AG10803 (cell line): ENCODE measurements around a stretch of chr18.

GRCh38 chr18:48222041-48222645 is 187.0 kb downstream of the ZBTB7C start:
- RRBS, result no CpG with 5 or more reads among the region's 6 CpGs

DNA sequence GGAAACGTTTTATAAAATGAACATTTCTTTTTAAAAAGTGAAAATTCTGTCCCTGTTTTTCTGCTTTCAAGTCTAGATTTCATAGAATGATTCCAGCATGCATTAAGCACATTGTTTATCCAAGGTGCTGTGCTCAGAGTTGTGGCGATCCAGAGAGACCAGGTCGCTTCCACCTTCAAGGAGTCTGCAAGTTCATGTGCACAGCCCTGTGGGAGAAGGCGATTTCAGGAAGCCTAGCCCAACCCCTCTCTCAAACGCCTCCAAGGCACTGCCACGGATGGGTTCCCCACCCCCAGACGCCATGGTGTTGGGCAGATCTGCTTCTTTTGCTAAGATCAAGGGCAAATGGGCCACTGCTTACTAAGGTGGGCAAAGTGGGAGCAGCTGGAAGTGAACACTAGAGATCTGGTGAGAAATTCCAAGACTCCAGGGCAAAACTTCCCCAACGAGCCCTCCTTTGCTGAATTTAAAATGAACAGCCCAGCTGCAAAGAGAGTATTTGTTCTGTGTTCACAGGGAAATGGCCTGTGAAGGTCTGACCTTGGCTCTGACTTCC is 45.0 kb upstream of the ZBTB7C start:
- RRBS, result no CpG with 5 or more reads among the region's 8 CpGs

- RRBS, result 70% methylated on average over 4 of the region's 24 CpGs
These were observed 53.9 kb downstream of the CTIF start for GRCh38 chr18:48592444-48593382.

DNA sequence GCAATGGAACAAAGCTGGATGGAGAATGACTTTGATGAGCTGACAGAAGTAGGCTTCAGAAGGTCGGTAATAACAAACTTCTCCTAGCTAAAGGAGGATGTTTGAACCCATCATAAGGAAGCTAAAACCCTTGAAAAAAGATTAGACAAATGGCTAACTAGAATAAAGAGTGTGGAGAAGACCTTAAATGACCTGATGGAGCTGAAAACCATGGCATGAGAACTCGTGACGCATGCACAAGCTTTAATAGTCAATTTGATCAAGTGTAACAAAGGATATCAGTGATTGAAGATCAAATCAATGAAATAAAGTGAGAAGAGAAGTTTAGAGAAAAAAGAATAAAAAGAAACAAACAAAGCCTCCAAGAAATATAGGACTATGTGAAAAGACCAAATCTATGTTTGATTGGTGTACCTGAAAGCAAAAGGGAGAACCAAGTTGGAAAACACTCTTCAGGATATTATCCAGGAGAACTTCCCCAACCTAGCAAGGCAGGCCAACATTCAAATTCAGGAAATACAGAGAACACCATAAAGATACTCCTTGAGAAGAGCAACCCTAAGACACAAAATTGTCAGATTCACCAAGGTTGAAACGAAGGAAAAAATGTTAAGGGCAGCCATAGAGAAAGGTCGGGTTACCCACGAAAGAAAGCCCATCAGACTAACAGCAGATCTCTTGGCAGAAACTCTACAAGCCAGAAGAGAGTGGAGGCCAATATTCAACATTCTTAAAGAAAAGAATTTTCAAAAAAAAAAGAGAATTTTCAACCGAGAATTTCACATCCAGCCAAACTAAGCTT is 111.5 kb downstream of the CTIF start:
- RRBS, result no CpG with 5 or more reads among the region's 7 CpGs

GRCh38 chr18:48687735-48688074 is 148.9 kb downstream of the CTIF start:
- RRBS, result no CpG with 5 or more reads among the region's 5 CpGs

DNA sequence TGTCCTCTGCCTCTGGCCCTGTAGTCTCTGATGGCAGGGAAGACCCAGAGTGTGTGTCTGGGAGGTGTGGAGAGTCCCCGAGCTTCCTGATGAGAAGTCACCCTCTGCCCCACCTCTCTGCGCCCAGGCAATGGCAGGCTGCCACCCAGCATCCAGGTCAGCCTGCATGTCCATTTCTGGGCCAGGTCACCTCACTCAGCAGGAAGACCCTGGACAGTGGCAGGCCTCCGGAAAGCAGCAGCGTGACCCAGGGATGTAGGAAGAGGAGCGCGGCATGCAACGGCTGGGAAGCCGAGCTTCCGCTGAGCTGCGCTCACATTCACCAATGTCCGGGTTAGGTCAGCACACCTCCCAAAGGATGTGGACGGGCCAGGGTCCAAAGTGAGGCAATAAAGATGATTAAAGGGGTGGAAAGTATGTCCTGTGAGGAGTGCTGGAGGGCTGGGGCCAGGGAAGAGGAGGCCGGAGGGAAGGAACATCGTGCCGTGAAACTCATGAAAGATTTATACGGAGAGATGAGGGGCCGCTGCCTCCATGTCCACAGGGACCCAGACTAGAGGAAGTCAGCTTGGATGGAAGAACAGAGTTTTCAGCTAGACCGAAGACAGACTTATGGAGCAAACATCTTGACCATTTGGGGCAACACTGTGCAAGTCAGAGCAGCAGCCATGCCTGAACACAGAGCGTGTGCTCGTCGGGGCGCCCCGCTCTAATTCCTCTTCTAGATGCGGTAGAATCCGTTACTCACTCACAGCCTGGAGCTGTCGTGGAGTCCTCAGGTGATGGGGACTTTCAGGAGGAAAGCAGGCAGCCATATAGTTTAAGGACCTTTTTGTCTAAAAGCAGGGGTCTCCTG is 174.6 kb downstream of the CTIF start:
- RRBS, result 98% methylated on average over 5 of the region's 26 CpGs

GRCh38 chr18:48728323-48729057 is 189.7 kb downstream of the CTIF start:
- RRBS, result no CpG with 5 or more reads among the region's 7 CpGs

DNA sequence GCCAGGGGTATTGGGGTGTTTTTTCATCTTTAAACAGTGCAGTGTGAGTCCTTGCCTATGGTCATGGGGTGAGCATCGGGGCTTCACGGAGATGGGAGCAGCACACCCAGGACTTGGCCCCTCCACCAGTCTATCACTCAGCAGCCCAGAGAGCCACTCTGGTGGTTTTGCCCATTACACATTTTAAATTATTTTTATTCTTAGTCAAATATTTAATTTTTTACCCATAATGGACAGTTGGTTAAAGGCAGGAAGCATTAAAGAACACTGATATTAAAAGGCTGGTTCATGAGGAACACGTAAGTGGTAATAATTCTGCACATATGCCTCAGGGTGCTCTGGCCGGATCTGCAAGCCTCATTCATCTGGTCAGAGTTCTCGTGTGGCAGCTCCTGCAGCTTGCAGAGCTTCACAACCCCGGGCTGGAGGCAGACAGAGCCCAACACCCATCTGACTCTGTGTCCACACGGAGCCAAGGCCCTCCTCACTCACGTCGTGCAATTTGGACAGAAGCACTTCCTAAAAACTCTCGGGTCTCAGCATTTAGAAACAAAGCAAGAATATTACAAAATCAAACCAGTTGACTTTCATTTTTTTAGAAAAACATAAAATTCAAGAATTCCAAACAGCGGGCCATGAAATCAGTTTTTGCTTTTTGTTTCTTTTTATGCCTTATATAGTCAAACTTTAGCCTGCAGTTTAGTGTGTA is 204.1 kb downstream of the CTIF start:
- RRBS, result 3% methylated on average over 2 of the region's 11 CpGs

- RRBS, result no CpG with 5 or more reads among the region's 7 CpGs
These were observed 189.7 kb downstream of the SMAD7 start for GRCh38 chr18:48761004-48761453.

GRCh38 chr18:48802819-48803489 is 147.8 kb downstream of the SMAD7 start:
- RRBS, result no CpG with 5 or more reads among the region's 7 CpGs

DNA sequence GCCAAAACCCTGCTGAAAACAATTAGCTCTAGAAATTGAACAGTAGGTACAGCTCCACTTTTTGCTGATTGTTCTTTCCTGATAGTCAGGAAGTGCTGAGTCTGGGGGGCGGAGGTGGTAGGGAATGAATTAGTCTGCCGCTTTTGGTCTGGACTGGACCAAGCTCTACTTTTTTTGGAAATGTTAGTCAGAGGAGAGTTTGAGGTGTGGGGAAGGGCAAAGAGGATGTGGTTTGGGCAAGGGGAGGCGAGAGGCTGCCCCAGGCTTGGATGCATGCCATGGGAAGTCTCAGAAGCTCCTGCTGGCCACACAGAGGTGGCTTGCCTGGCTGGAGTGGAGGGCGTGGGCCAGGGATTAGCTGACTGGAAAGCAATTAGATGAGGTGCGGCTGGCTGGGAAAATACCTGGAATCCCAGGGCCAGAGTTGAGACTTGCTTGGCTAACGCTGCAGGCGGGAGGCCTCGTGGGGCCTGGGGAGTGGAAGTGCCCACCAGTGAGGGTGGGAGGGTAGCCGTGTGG is 117.9 kb downstream of the SMAD7 start:
- RRBS, result no CpG with 5 or more reads among the region's 9 CpGs

GRCh38 chr18:48833837-48834370 is 116.9 kb downstream of the SMAD7 start:
- RRBS, result no CpG with 5 or more reads among the region's 11 CpGs

- RRBS, result no CpG with 5 or more reads among the region's 4 CpGs
These were observed 110.3 kb downstream of the SMAD7 start for GRCh38 chr18:48840365-48840950.

GRCh38 chr18:48842439-48842991 is 108.2 kb downstream of the SMAD7 start:
- RRBS, result no CpG with 5 or more reads among the region's 11 CpGs

- RRBS, result 4% methylated on average over 6 of the region's 19 CpGs
These were observed 28.0 kb downstream of the SMAD7 start for GRCh38 chr18:48922519-48923322.

DNA sequence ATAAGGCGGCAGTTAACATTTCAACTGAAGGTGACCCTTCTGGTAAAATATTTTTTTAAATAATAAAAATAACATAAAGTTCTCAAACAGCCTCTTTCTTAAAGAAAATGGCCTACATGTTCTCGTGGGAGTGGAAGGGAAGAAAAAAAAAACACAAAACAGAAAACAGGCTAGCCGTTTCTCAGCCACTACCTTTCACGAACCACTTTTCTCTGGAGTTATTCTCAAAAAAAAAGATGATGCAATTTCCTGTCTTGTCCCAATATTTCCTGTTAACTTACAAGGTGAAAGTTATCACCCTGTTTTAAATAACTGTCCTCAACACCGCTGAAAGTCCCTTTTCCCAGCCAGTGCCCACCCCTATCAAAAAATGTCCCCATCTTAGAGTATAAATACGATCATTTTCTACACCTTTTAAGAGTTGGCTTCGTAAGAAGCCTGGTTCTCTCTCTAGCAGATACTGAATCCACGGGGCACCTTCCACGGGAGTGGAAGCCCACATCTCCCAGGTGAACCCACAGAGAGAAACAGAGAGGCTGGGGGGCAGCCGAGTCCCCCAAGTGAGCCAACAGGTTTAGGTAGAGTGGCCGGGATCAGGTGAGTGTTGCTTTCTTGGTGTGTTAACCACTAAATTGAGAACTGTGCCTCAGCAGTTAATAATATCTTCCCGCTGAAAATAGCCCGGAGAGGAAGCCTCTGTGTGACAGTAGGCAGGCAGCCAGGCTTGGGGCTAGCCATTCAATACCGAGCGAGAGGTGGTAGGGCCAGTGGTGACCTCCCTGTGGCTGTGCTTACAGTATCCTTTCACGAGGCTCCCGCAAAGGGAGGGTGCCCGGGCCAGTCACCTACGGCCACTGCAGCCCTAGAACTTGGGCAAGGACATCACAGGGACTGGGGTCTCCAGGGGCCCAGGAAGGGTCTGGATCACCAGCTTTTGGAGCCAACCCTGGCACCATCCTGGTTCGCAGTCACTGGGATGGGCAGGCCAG is 15.8 kb downstream of the SMAD7 start:
- RRBS, result 60% methylated on average over 2 of the region's 20 CpGs

GRCh38 chr18:48974675-48975171 is 24.0 kb upstream of the SMAD7 start:
- RRBS, result no CpG with 5 or more reads among the region's 21 CpGs

GRCh38 chr18:48979903-48980559 is 29.3 kb upstream of the SMAD7 start:
- RRBS, result no CpG with 5 or more reads among the region's 9 CpGs

- RRBS, result no CpG with 5 or more reads among the region's 17 CpGs
These were observed 66.3 kb upstream of the SMAD7 start for GRCh38 chr18:49016909-49017681.

DNA sequence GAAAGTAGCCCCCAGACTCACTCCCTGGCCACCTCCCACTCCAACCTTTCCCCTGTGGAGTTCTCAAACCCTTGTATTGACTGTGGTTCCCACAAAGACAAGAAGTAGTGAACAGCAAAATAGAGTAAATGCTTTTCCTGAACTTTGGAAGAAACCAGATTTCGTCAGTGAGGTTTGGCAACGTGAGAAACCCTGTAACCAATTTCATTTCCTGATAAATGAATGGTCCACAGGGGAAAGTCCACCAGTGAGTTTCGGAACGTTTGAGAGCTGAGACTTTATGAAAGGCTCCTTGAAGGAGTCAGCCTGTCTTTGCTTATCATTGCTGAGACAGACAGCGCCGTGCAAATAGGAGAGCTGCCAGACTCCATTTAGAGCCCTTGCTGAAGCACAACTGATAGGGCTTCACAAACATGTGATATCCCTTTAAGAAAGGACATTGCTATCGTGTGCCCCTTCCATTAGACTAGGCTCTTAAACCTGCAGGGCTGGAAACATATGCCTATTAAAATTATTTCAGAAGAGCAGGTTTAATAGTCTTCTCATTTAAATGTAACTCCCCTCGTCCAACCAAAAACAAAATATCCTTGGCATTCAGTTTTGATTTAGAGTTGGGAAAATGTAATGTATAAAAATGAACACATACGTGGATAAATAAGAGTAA is 121.8 kb upstream of the SMAD7 start:
- RRBS, result no CpG with 5 or more reads among the region's 9 CpGs